Heart left ventricle (tissue), 7 donors: Measurements from ENCODE around the genes STK38 and PI16.

- PRO-cap, 6 experiments = no peak in any of the 6 experiments
- RAMPAGE, long total RNA, 2 experiments = no peak in any of the 2 experiments
- RRBS = no CpG with 5 or more reads among the region's 10 CpGs
Measured at GRCh38 chr6:36319412-36319820, 17.3 kb downstream of the BNIP5 start.

DNA sequence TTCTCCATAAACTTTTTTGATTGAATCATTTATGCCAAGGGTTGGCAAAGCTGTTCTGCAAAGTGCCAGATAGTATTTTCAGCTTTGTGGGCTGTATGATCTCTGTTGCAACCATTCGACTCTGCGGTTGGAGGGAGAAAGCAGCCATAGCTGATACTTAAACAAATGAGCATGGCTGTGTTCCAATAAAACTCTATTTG is 6.6 kb upstream of the BNIP5 start:
- PRO-cap, 6 experiments = peak in 1 of 6 experiments; most common plus-strand start position 114 of the sequence (in 1)
- RAMPAGE, long total RNA, 2 experiments = no peak in any of the 2 experiments
- RRBS = no CpG with 5 or more reads among the region's 2 CpGs

DNA sequence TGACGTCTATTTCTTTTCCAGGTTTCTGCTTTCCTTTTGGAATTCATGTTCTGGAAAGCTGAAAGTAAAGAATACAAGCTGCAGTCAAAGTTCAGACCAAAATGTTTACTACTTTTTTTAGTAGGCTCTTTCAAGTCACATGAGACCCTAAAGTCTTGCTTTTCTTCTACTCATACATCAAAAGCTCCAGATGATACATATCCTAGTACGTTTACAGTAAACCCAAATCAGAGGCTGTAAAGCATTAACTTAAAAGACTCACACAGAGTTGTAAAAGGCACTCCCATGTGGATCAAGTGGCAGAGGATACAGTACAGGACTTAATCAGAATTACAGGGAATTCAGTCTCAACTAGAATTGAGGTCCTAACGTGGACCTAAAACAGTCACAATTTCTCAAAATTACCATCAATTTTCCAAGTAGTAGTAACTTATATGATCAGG is 40.7 kb downstream of the STK38 start:
- PRO-cap, 6 experiments = no peak in any of the 6 experiments
- RAMPAGE, long total RNA, 2 experiments = no peak in any of the 2 experiments
- RRBS = no CpG with 5 or more reads among the region's 3 CpGs

GRCh38 chr6:36547008-36547852 is at the start of gene STK38:
Gene STK38, minus strand, starts transcription at chr6:36547479.
- PRO-cap, 6 experiments = peak in 6 of 6 experiments; most common plus-strand start chr6:36547585 (in 6); most common minus-strand start chr6:36547443 (in 2)
- RAMPAGE, long total RNA, 2 experiments = start-site peak on the minus strand in 2 of 2 experiments, at chr6:36547241-36547456 at its widest, 34 to 95 reads per replicate
- RRBS = 2% methylated on average over 25 of the region's 53 CpGs

GRCh38 chr6:36602840-36604037 is 9.1 kb downstream of the SRSF3 start:
- PRO-cap, 6 experiments = peak in 1 of 6 experiments; most common plus-strand start chr6:36603528 (in 1)
- RAMPAGE, long total RNA, 2 experiments = no peak in any of the 2 experiments
- RRBS = no CpG with 5 or more reads among the region's 4 CpGs

DNA sequence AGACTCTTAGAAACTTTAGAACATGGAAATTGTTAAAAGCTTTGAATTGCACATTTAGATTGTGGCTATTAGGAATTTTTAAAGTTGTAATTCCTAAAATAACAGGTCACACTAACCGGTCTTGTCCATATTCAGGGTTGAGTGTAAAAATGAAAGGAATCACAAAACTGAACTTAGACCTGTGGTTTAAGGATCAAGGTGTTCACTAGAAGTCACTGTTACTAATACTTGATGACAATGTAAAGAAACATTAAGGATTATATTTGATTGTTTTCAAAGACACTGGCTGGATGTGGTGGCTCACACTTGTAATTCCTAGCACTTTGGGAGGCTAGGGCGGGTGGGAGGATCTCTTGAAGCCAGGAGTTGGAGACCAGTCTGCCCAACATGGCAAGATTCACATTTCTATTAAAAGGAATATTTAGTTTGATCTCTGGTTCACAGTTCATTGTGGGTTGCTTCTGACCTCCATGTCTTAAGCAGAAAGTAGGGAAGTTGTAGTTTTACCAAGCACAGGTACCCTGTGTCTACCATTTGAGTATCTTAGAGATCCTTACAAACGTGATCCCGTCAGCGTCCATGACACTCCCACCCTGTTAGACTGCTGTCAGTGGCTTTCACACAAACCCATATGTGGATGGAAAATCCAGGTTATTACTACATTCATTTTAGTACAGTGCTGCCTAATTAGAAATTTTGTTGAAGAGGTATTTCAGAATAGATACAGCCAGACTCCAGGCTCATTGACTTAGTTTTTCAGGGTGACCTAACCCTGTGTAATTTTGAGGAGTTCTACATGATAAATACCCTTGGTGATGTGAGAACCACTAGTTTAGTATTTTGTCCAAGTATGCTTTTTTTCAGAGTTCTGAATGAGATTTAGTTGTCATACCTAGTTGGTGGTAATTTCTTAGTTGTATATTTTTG is 10.1 kb downstream of the SRSF3 start:
- PRO-cap, 6 experiments = no peak in any of the 6 experiments
- RAMPAGE, long total RNA, 2 experiments = no peak in any of the 2 experiments
- RRBS = no CpG with 5 or more reads among the region's 5 CpGs

DNA sequence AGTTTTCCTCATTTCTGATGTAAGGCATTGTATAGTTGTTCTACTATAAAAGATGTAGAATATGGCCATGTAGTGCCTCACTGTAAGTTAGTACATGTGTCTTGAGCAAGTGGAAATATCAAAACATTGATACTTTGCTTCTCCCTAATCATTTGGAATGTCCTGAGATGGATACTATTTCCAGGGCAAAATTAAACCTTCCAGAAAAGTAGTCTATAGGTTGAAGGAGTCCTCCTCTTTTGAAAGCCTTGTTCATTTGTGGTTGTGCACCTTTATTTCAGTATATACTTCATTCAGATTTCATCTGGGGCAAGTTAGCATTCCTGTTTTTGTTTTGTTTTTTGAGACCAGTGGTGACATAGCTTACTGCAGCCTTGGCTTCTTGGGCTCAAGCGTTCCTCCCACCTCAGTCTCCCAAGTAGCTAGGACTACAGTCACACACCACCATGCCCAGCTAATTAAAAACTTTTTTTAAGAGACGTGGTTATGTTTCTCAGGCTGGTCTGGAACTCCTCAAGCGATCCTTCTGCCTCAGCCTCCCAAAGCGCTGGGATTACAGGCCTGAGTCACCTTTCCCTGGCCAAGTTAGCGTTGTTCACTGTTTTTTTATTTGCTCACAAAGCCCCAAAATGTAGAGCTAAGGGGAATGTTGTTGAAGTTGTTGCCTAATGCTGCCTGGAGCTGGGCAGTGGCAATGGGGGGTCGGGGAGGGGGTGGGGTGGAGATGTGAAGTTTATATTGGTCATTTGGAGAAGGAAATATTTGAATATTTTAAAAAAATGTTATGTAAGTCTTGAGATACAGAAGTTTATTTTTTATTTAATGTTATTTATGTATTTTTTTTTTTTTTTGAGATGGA is 11.8 kb downstream of the SRSF3 start:
- PRO-cap, 6 experiments = no peak in any of the 6 experiments
- RAMPAGE, long total RNA, 2 experiments = no peak in any of the 2 experiments
- RRBS = no CpG with 5 or more reads among the region's 6 CpGs

DNA sequence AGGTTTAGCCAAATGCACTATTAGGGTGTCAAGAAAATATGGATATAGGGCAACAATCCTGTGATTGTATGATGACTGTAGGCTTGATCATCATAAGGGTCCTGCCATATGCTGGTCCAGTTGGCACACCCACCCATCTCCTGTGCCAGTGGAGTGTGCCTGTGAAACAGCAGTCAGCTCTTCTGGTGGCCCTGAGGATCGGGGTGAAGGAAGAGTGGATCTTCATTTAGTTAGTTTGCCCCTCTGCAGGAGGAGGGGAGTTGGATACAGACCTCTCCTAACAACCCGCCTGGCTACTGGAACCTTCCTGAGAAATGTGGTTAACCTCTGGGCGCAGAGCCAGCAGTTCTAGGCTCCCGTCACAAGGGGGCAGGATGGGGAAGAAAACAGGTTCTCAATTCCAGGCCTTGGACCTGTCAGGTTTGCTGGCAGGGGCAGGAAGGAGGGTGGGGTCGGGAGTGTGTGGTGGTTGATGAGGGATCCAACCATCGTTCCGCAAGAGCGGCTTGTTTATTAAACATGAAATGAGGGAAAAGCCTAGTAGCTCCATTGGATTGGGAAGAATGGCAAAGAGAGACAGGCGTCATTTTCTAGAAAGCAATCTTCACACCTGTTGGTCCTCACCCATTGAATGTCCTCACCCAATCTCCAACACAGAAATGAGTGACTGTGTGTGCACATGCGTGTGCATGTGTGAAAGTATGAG is 29.2 kb downstream of the SRSF3 start:
- PRO-cap, 6 experiments = peak in 1 of 6 experiments; most common minus-strand start position 298 of the sequence (in 1)
- RAMPAGE, long total RNA, 2 experiments = no peak in any of the 2 experiments
- RRBS = no CpG with 5 or more reads among the region's 10 CpGs

DNA sequence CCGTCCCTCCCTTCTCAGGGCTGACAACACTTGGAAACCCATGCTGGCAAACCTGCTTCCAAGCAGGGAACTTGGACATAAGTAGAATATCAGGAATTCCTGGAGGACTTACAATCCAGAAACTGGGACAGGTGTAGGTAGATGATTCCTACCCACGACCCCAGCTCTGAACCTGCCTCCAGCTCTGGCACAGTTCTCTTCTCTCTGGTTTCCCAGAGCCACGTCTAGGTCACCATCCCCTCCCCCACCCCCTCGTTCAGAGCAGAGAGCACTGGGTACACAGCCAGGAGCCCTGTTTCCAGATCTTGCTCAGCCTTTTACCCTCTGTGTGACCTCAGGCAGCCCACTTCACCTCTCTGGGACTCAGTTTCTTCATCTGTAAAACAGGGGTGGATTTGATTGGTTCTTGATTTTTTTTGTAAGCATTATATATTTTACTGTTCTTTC is 35.0 kb upstream of the CDKN1A start:
- PRO-cap, 6 experiments = no peak in any of the 6 experiments
- RAMPAGE, long total RNA, 2 experiments = no peak in any of the 2 experiments
- RRBS = no CpG with 5 or more reads among the region's 4 CpGs

GRCh38 chr6:36740445-36741312 is 43.1 kb downstream of the RAB44 start:
- PRO-cap, 6 experiments = peak in 2 of 6 experiments; most common plus-strand start chr6:36740704 (in 2); most common minus-strand start chr6:36740632 (in 1)
- RAMPAGE, long total RNA, 2 experiments = no peak in any of the 2 experiments
- RRBS = no CpG with 5 or more reads among the region's 16 CpGs

DNA sequence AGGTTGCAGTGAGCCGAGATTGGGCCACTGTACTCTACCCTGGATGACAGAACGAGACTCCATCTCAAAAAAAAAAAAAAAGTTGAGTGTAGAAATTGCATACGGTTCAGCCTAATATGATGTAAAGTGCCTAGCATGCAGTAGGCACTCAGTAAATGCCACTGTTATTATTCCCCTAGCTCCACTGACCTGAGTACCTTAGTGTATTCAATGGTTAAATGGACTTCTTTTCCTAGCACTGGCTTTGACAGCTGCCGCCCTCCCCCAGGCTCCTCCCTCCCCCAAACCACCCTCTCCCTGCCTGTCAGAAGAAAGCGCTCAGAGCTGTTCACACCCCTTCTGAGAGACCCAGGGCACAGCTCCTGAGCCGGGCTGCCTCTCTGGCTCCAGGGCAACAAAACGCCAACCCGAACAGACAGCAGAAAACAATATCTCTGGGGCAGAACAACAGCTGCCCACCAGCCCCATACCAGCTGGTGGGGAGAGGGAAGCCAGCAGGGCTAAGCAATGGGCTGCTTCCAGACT is 4.6 kb downstream of the CPNE5 start:
- PRO-cap, 6 experiments = peak in 2 of 6 experiments; most common plus-strand start position 321 of the sequence (in 1); most common minus-strand start position 80 of the sequence (in 1)
- RAMPAGE, long total RNA, 2 experiments = no peak in any of the 2 experiments
- RRBS = no CpG with 5 or more reads among the region's 8 CpGs

- PRO-cap, 6 experiments = peak in 1 of 6 experiments; most common plus-strand start chr6:36850439 (in 1)
- RAMPAGE, long total RNA, 2 experiments = no peak in any of the 2 experiments
- RRBS = no CpG with 5 or more reads among the region's 6 CpGs
Measured at GRCh38 chr6:36850099-36850534, 10.9 kb upstream of the CPNE5 start.

DNA sequence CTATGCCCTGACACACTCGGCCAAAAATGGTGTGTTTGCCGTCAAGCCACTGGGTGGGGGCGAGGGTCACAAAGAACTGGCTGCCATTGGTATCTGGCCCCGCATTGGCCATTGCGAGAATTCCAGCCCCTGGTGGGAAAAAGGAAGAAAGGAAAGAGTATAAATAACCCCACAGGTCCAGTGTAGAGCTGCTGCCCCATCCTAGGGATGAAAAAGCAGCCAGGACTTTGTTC is 16.6 kb upstream of the CPNE5 start:
- PRO-cap, 6 experiments = peak in 1 of 6 experiments; most common plus-strand start position 115 of the sequence (in 1)
- RAMPAGE, long total RNA, 2 experiments = no peak in any of the 2 experiments
- RRBS = no CpG with 5 or more reads among the region's 5 CpGs

DNA sequence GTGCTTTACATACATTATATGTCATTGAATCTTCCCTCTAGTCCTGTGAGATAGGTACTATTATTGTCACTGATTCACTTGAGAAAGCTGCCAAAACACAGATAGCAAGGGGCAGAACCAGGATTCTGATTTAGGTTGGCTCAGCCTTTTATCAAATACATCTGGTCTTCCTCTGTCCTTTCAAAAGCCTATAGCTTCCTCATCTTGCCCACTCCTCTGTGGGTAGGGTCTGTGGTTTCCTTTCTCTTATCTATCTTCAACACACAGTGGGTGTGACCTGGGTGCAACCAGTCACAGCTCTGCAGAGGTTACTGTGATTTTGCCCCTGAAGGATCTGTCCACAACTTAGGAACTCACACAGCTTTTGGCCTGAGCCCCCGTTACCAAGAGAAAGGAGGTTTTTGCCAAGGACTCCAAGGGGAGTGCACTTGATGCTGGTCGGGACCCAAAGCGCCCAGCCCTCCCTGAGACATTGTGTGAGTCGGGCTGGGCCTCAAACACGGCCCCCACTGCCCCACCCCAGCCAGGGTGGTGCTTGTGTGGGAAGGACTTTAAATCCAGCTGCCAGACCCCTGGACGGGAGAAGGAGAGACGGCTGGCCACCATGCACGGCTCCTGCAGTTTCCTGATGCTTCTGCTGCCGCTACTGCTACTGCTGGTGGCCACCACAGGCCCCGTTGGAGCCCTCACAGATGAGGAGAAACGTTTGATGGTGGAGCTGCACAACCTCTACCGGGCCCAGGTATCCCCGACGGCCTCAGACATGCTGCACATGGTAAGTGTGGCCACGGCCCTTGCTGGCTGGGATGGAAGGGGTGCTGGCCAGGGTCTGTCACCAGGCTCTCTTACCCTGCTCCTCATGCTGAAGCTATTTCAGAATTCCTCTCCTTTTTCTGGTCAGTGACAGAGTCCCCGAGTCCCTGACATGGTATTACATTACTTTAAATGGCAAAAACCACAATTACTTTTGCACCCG is at the start of gene PI16:
TSS of gene PI16 (plus strand) at position 582 of the 976 bp plus-strand sequence.
- PRO-cap, 6 experiments = peak in 6 of 6 experiments; most common plus-strand start position 582 of the sequence (in 6)
- RAMPAGE, long total RNA, 2 experiments = no peak in any of the 2 experiments
- RRBS = no CpG with 5 or more reads among the region's 17 CpGs

GRCh38 chr6:36968020-36969197 is 13.9 kb downstream of the PI16 start:
- PRO-cap, 6 experiments = no peak in any of the 6 experiments
- RAMPAGE, long total RNA, 2 experiments = no peak in any of the 2 experiments
- RRBS = 66% methylated on average over 2 of the region's 24 CpGs

GRCh38 chr6:36977874-36978287 is 8.1 kb downstream of the MTCH1 start:
- PRO-cap, 6 experiments = no peak in any of the 6 experiments
- RAMPAGE, long total RNA, 2 experiments = start-site peak on the minus strand in 1 of 2 experiments, at chr6:36978086-36978144 at its widest, 30 reads per replicate
- RRBS = no CpG with 5 or more reads among the region's 8 CpGs

GRCh38 chr6:36978288-36978984 is 7.6 kb downstream of the MTCH1 start:
- PRO-cap, 6 experiments = no peak in any of the 6 experiments
- RAMPAGE, long total RNA, 2 experiments = start-site peak on the minus strand in 1 of 2 experiments, at chr6:36978485-36978600 at its widest, 31 reads per replicate
- RRBS = no CpG with 5 or more reads among the region's 8 CpGs

DNA sequence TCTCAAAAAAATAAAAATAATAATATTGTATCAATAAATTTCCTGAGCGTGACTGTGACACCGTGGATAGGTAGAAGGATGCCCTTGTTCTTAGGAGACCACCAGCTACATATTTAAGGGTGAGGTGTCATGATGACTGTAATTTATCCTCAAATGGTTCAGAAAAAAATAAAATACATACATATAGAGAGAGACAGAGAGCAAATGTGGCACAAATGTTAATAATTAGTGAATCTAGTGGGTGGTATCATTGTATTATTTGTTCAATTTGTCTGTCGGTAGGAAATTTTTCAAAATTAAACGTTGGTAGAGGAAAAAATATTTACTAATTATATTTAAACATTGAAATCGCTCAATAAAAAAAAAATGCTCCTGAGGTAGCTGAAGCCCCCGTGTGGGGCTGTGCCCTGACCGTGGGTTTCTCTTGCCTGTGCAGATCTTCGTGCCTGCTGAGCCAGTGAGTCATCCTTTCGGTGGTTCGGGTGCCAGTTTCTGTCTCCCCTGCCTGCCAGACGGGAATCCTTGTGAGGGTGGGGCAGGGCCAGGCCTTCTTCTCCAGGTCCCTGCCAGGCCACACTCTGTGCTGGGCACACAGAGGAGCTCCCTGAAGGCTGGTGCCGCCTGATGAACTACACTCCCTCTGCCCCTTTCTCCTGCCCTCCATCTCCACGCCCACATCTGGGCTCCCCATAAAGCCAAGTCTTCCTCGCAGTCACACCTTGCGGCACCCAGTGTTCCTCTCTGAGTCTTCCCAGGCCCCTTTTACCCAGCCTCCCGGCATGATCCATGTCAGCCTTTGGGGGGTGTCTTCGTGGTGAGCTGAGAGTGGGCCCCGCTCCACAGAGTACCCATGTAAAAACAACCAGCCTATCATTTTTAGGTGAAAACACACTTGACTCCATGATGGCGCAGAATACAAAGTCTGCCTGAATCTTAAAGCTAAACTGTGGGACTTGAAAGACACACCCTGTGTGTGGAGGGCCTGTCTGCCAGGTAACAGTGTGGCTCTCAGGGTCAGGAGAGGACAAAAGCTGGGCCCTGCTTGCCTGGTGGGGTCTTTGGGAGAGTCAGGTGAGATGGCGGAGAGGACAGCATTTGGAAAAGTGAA is 19.2 kb downstream of the FGD2 start:
- PRO-cap, 6 experiments = no peak in any of the 6 experiments
- RAMPAGE, long total RNA, 2 experiments = no peak in any of the 2 experiments
- RRBS = no CpG with 5 or more reads among the region's 20 CpGs

- PRO-cap, 6 experiments = no peak in any of the 6 experiments
- RAMPAGE, long total RNA, 2 experiments = no peak in any of the 2 experiments
- RRBS = no CpG with 5 or more reads among the region's 18 CpGs
Measured at GRCh38 chr6:37027510-37028168, 22.2 kb downstream of the FGD2 start.

- PRO-cap, 6 experiments = no peak in any of the 6 experiments
- RAMPAGE, long total RNA, 2 experiments = no peak in any of the 2 experiments
- RRBS = no CpG with 5 or more reads among the region's 13 CpGs
Measured at GRCh38 chr6:37033206-37033816, 27.9 kb downstream of the FGD2 start.